OCI-LY7 (cell line): Measurements from ENCODE around the genes RPRD2, CTSS and BNIPL.

DNA sequence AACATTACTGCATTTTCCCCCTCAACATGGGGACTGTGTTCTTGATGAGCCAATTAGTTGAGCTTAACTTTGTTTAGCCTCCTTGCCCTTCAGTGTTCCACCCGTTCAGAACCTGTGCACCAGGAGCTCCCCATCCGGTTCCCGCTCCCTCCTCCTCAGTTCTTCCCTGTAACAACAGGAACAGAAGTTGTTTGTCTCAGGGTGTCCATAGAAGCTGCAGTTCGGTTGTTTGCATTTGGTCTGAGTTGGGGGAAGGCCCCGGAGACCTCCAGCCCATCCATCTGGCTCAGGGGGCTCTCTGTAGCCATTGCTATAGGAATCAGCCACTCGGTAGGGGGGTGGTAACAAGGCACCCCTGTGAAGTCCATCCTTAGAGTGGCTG, 7.1 kb upstream of the MTMR11 start:
- PRO-cap, result no peak
- RAMPAGE, long total RNA, result no peak

GRCh38 chr1:150152619-150153211, 3.0 kb downstream of the PLEKHO1 start:
- PRO-cap, result no peak
- RAMPAGE, long total RNA, result no peak

- PRO-cap, result no peak
- RAMPAGE, long total RNA, result no peak
Measured at GRCh38 chr1:150234017-150234309, 1.9 kb downstream of the ANP32E start.

GRCh38 chr1:150262296-150263071, 4.9 kb downstream of the CA14 start:
- PRO-cap, result no peak
- RAMPAGE, long total RNA, result no peak

DNA sequence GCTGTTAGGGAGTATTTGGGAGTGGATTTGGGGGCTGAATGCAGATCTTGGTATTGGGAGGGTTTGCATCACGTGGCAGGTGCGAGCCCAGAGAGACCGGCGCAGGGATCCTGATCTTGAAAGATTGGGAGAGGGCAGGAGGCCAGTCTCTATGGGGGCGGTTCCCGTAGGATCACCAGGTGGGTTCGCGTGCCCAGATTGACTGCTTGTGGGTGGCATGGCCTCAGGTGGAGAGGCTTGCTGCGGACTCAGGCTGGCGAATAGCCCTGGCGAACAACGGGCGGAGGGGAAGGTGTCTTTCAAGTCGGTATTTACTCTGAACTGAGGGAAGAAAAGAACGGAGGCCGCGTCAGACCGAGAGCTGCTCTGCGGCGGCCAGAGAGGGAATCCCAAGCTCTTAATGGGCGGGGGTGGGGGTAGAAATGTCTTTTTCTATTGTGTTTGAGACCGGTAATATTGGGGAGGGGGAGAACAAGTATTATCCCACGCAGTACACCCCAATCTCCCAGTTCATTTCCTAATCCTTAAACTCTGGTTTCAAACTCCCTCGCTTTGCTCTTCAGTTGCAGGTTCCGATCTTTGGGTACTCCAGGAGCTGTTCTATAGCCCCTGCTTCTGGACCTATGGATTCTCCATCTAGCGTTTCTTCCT, 416 bp downstream of the CIART start:
- PRO-cap, result no peak
- RAMPAGE, long total RNA, result no peak

- PRO-cap, result no peak
- RAMPAGE, long total RNA, result no peak
Measured at GRCh38 chr1:150301917-150302992, 8.6 kb downstream of the MRPS21 start.

DNA sequence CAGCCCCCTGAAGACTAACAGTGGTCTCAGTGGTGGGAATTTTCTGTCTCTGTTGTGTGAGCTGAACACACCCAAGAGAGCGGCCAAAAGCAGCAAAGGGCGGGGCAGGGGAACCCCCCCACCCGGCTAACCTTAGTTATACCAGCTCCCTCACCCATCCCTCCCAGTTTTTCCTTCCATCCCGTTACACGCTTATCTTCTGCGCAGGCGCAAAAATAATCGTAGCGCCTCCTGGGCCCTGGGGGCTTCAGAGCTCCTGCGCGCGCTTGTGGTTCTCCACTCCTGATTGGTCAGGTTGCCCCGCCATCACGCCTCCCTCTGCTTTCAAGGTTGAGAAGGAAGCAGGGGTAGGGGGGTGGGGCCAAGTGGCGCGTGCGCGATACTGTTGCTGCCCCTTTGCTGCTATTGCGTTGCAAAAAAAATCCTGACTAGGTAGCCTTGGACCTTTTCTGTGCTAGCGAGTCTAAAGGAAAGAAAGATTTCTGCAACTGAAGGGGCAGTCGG, at the start of gene RPRD2:
Gene RPRD2, plus strand, starts transcription at position 382 of the 504 bp plus-strand sequence.
- PRO-cap, result bidirectional peak, plus-strand start at position 344 of the sequence, minus-strand start at position 205 of the sequence
- RAMPAGE, long total RNA, result no peak

DNA sequence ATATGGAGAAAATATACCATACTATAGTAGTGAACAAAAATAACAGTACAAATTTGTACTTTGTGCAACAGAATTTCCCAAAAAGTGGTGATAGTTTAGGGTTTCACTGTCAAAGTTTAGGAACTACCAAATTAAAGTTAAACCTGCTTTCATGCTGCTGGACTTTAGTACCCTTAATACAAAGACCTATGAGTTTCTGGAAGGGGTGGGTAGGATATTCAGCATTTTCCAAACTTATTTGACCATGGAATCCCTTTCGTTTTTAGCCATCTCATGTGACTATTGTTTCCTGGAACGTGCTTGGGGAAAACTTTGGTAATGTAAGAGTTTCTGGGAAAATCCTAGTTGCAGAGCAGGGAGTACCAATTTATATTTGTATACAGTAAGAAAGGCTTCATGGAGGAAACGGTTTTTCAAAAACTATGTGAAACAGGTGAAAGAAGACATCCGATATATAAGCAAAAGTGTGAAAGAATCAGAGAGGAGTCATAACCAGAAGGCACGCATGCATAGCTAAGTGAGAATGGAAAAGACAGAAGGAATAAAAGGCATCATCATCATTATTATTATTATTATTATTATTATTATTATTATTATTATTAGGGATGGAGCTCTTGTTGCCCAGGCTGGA, 20.1 kb downstream of the RPRD2 start:
- PRO-cap, result no peak
- RAMPAGE, long total RNA, result no peak

- PRO-cap, result no peak
- RAMPAGE, long total RNA, result no peak
Measured at GRCh38 chr1:150509044-150509425, 1.1 kb downstream of the ECM1 start.

DNA sequence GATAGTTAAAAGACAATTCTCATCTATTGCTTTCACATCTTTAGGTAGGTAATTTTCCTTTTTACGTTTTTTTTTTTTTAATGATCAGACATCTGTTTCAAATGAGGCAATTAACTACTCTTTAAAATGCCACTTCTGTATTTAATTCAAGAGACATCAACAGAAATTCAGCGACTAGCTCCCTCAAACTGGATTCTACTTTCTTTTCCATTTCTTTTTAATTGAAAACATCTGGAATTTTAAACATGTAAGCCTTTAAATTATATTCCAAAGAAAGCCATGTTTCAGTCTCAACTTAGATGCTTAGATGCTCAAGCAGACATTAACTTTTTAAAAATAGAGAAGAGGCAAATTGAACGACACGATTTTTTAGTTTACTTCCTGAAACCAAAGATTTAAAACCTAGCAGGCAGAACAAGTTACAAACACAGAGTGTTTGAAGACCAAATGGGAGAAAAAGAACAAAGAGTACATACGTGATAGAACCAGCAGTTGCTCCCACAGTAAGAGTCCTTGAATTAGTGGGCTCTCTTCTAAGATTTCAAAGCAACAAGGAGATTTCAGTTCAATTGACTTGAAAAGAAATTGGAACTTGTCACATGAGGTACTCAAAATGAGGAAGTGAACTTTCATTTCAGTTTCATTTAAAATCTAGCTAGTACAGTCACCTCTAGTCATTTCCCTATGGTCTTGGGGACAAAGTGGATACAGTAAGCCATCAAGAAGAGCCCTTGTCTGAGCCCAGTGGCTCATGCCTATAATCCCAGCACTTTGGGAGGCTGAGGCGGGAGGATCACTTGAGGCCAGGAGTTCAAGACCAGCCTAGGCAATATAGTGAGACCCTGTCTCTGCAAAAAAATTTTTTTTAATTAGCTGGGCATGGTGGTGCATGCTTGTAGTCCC, at the start of gene CTSS:
Gene CTSS, minus strand, starts transcription at position 557 of the 903 bp plus-strand sequence.
- PRO-cap, result bidirectional peak, plus-strand start at position 685 of the sequence, minus-strand start at position 571 of the sequence
- RAMPAGE, long total RNA, result start-site peak on the minus strand centred at position 565 of the sequence, 84 bp wide, 25 and 34 reads in 2 replicates

GRCh38 chr1:150925029-150925542, 1.1 kb upstream of the SETDB1 start:
- PRO-cap, result no peak
- RAMPAGE, long total RNA, result no peak

DNA sequence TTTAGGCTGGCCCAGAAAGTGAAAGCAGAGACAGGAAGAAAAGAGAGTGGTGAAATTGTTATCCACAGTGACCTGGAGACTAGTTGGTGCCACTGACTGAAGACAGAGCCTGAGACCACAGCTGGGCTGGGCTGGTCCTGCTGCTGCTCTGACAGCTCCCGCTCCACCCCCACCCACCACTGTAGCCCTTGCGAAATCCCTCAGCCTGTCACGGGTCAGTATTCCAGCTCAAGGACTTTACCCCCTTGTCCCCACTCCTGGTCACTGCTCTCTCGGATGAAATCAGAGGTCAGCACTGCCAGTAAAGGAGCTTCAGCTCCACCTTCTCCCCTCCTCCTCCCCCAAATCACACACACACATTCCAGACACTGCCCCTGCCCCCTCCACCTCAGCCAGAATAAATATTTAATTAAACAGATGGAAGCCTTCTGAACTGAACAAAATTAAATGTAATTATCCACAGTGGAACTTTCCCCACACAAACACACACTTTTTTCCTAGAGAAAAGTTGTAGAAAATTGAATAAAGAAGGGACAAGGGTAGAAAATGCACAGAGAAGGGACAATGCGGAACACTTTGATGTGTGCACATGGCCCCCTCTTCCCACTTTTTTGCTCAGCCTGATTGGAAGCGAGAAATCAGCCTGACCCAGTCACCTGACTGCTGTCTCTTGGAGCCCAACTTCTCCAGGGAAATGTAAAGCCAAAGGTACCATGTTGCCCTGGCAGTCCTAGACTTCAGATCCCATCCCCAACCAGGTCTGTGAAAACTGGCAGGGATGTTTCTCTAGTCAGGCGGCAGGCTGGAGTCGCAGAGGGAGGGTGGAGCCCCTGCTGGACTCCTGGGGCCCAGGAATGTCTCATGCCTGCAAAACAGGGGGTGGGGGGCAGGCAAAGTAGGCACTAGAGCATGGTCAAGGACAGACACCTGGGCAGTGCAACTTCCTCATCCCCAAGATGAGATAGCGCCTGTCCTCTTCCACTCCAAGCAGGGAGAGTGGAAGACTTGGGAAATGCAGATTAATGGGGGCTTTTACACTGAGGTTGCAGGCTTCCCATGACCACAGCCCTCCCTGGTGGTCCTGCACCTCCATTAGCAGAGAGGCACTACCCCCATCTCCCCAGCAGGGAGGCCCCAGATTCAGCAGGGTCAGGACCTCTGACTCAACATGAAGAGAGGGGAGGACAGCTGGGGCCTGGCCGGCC, 3.0 kb downstream of the CERS2 start:
- PRO-cap, result no peak
- RAMPAGE, long total RNA, result no peak

GRCh38 chr1:150972901-150973456, 1.7 kb downstream of the CERS2 start:
- PRO-cap, result no peak
- RAMPAGE, long total RNA, result no peak

DNA sequence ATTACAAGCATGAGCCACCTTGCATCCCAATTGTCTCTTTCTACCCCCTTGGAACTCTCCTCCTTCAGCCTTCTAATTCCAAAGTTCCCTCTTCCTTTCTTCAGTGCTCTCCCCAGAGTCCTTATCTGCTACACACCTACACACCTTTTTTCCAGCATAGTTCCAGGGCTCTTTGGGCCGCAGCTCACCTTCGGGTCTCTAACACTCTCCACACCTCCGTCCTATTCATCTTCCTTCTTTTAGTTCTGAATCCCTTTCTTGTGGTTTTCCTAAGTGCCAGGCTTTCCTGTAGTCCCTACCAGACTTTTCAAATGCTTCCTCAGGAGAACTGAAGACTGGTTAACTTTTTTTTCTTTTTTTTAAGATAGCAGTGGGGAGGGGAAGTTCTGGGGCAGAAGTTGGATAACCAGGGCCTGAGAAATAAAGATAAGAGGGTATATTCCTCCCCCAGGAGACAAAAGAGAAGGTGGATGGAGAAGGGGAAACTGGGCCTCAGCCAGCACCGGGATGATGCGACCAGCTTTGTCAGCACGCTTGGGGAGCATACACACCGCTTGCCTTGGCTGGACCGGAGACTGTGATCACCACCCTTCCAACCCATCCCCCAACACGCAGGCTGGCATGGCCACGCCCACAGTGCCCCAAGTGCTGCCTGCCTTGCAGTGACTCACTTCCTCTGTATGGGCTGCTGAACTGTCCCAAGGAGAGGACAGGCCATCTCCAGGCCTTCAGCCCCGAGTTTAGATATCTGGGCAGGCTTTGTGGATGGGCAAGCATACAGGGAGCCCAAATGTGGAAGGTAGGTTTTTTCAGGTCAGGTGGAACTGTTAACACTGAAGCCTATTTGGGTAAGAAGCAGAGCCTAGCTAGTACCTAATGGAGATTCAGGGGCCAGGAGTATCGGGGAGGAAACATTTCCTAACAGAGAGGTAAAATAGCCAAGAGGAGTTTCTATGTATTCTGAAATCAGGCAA, 2.5 kb upstream of the CERS2 start:
- PRO-cap, result bidirectional peak, plus-strand start at position 679 of the sequence, minus-strand start at position 579 of the sequence
- RAMPAGE, long total RNA, result no peak

GRCh38 chr1:151024484-151025208, 11.7 kb upstream of the BNIPL start:
- PRO-cap, result no peak
- RAMPAGE, long total RNA, result no peak

DNA sequence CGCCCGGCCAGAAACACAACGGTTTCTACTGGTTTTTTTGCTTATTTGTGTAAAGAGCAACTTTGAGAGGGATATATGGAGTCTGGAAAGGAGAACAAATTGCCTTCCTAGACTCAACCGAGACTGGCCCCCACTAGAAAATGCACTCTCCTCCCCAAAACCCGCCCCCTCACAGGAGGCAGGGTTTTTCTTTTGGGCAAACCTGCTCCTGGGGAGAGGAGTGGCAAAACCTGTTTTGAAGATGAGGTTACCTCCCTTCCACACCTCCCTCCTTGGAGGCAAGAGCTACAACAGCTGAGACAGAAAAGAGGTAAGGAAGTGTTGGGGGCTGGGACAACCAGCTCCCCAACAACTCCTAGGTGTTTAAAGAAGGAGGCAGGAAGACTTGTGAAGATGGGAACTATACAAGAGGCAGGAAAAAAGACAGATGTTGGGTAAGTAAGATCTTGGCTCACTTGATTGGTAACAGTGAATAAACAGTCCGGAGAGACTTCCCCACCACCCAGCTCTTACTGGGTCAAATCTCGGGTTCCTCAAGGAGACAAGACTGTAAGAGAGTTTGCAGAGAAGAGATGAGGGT, at the start of gene BNIPL:
Gene BNIPL, plus strand, starts transcription at position 254 of the 580 bp plus-strand sequence.
- PRO-cap, result no peak
- RAMPAGE, long total RNA, result no peak

DNA sequence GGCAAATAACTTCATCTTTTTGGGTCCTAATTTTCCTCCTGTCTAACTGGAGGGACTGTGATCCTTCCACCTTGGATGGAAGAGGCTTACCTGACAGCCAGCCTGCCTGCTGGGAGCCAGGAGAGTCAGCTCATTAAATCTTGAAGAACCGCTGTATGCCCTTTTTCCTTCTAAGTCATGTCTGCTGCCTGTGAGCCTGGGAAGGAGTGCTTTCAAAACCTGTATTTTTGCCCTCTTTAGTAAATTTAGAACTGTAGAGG, 320 bp upstream of the C1orf56 start:
- PRO-cap, result no peak
- RAMPAGE, long total RNA, result no peak

GRCh38 chr1:151062699-151063261, 2.6 kb downstream of the MLLT11 start:
- PRO-cap, result no peak
- RAMPAGE, long total RNA, result no peak

GRCh38 chr1:151071651-151072001, 1.1 kb downstream of the GABPB2 start:
- PRO-cap, result no peak
- RAMPAGE, long total RNA, result no peak

GRCh38 chr1:151147605-151148192, 1.3 kb upstream of the SEMA6C start:
- PRO-cap, result no peak
- RAMPAGE, long total RNA, result no peak